Kidney (tissue), 2 donors: ENCODE data around the gene TENT4B.

GRCh38 chr16:47688660-47689224 lies 227.6 kb downstream of the PHKB start:
- PRO-cap = no peak
- RRBS = no CpG with 5 or more reads among the region's 4 CpGs

DNA sequence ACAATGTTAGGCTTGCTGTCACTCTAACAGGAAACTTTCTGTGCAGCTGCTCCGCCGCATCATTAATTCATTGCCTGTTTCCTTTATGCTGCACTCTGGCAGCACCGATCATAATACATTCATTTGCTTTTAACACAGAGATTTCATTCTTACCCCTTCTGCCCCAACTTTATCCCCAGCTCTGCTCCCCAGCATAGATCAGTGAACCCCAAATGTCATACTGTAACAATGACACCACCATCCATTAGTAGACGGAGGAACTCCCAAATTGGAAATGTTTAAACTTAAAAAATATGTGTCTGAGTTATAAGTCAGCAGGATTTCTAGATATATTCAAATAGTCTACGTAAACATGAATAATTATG lies 110.2 kb downstream of the ABCC12 start:
- PRO-cap = no peak
- RRBS = no CpG with 5 or more reads among the region's 5 CpGs

DNA sequence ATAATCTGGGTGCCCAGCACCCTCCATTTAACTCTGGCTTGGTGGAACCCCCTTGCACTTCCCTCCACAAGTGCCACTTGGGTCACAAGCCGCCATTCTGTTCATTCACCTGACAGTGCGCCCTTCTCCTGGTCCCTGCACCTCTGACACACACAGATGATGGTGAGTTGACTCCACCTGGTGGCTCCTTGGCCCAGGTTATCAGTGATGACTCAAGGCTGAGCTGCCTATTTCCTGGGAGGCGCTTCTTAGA lies 83.5 kb downstream of the N4BP1 start:
- PRO-cap = no peak
- RRBS = no CpG with 5 or more reads among the region's 3 CpGs

- PRO-cap = no peak
- RRBS = no CpG with 5 or more reads among the region's 5 CpGs
These were observed 51.8 kb downstream of the N4BP1 start for GRCh38 chr16:48558083-48558607.

- PRO-cap = no peak
- RRBS = no CpG with 5 or more reads among the region's 3 CpGs
These were observed 22.9 kb downstream of the N4BP1 start for GRCh38 chr16:48587151-48587443.

DNA sequence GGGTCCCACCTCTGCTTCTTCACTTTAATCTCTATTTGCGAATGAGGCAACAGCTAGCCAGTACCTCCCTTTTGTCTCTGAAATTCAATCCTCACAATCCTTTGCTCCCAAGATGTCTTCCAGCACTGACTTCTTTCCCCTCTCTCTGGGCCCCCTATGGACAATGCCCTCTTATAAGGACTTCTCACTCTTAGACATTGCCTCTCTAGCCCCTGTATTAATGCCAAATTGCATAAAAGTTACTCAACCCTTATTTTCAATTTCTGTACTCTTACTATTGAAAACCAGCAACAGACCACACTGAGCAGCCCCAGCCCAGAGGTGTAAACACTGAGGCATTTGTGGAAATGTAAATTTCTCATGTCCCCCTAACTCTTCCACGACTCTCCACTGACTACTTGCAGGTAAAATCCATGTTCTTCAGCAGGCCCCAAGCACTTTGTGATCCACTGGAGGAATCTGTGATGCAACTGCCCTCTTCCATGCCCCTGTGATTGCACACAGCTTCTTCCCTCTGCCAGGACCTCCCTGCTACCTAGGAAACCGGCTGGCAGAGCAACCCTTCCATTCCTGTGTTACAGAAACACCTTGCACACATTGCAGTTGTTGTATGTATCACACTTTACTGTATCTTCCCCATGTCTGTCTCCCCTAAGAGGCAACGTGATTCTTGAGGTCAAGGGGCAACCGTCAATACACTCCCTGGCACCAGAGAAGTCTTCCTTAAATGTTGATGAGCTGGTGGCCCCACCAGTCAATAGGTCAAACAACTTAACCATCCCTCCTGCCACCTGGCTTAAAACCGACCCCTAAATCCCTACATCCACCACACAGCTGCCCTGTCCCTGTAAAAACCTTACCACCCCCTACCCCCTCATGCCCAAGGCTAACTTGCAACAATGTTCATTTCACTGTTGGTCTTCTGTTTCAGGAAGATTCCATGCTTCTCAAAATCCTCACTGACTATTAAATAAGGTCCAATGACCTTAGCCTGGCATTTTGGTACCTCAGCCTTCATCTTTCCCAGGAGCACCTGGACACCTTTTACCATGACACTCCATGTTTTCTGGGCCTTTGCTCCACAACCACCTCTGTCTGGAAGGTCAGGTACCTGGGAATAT lies 4.2 kb downstream of the N4BP1 start:
- PRO-cap = no peak
- RRBS = no CpG with 5 or more reads among the region's 6 CpGs

DNA sequence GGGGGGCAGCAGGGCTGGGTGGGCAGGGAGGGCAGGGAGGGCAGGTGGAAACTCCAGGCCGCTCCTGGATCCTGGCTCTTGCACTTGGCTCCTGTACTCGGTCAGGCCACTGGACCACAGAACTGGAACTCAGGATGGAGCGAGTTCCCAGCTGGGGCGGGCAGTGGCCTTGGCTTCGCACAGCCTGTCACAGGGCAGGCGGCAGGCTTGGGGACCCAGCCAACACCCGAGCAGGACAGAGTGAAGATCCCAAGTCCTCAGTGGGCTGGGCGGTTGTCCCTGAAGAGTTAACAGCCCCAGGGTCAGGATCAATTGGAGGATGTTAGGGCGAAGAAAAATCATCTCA lies 22.1 kb downstream of the ZNF423 start:
- PRO-cap = no peak
- RRBS = no CpG with 5 or more reads among the region's 9 CpGs

DNA sequence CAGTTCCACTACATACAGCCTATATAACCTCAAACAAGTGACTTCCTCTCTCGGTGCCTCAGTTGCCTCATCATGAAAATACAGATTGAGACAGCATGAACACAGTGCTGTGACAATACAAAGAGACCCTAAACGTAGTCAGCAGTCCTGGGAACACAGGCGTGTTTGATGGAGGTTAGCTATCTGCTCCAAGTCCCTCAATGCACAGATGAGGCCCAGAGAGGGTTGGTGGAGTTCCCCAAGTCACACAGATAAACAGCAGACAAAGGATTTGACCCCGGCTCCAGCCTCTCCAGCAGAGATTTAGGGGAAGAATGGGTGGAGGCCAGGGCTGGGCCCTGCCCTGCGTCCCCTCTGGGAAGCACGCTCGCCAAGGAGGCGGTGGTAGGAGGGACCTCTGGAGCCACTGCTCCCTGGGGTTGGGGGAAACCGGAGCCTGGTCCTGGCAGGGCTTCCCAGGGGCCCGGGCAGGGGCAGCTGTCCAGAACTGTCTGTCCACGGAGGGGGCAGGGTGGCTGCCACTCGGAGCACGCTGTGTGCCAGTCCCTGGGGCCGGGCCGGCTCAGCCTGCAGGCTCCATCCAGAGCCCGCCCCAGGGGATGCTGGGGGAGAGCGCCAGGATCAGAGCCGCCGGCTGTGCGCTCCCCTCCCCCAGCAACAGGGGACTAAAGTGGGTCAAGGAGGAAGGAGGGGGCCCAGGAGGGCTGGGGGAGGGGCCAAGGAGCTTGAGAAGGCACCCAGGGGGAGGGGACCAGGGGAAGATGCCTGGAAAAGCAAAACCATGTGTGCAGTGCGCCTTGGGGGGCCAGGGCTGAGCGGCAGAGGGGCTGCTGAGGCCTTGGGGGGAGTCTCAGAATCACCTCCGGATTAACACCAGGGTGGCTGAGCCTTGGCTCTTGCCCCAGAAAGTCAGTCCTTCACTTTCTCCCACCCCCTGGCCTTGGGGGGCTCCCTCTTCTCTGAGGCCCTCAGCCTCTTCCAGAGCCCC lies 21.4 kb downstream of the ZNF423 start:
- PRO-cap = no peak
- RRBS = 13% methylated on average over 10 of the region's 23 CpGs

DNA sequence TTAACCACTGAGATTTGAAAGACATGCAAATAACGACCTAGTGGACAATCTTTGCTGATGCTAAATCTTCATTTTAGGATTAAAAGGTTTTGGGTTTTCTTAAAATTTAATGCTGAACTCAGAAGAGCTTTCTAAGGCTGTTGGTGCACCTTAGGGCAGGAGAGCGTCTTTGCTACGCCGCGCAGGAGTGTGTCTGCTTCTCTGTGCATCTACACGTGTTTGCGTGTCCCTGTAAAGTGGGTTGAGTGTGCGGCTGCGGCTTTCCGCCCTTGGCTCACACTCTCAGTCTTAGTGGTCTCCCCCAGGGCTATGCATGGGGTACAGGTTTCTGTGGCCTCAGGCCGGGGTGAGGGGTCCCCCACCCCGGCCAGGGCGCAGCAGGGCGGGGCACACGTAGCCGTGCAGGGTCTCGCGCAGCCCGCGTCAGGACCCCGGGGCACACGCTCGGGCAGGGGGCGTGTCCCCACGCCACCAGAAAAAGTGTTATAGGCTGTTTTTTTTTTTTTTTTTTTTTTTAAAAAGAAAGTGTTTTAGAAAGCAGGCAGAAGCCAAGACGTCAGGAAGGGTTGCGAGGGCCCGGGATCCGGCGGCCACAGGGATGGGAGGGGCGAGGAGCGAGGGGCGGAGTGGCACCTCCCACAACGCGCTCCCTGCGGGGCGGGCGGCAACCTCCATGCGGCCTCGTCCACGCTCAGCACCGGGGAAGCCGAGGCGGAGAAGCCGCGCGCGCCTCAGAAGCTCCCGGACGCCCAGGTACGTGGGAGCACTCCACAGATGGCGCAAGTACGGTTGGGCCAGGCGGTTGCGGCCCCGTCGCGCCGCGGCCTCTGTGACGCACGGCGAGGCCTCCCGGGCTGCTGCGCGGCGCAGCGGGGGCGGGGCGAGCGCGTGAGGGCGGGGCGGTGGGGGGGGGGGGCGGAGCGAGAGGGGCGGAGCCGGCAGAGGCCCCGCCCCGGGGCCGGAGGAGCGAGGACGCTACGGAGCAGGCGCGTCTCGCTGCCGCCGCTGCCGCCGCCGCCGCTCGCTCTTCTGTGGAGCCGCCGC lies at the start of gene TENT4B:
Gene TENT4B (plus strand): TSS at position 1,027 of the 1,044 bp plus-strand sequence.
- PRO-cap = bidirectional peak, plus-strand start at position 694 of the sequence, minus-strand start at position 600 of the sequence; bidirectional peak, plus-strand start at position 941 of the sequence, minus-strand start at position 868 of the sequence
- RRBS = under 1% methylated on average over 34 of the region's 96 CpGs

DNA sequence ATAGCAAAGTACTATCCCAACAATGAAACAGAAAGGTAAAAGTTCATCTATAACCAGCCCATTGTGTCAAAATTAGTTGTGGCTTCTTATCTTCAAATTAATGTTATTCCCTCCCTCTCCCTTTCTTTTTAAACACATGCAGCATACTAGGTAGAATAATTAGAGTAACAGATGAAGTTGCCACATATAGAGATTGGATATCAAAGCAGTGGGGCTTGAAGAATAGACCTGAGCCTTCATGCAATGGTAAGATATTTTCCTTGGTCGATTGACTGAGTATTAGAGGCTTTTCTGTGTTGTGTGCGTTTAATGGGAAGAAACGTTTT lies 41.6 kb upstream of the ADCY7 start:
- PRO-cap = no peak
- RRBS = no CpG with 5 or more reads among the region's 3 CpGs

GRCh38 chr16:50326849-50327511 lies 41.8 kb downstream of the BRD7 start:
- PRO-cap = no peak
- RRBS = no CpG with 5 or more reads among the region's 6 CpGs

DNA sequence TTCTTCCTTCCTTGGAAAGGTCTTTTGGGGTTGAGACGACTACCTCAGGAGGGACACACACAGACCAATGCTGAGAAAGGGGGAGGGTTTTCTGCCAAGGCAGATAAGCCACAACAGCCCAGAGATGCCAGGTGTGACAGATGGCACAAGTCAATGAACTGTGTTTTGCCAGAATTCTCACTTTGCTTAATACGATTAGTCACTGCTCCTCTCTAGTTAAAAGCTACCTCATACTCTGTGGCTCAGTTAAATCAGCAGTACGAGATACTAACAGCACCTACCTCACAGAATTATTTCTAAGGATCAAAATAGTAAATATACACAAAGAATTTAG lies 8.0 kb downstream of the BRD7 start:
- PRO-cap = no peak
- RRBS = no CpG with 5 or more reads among the region's 3 CpGs

DNA sequence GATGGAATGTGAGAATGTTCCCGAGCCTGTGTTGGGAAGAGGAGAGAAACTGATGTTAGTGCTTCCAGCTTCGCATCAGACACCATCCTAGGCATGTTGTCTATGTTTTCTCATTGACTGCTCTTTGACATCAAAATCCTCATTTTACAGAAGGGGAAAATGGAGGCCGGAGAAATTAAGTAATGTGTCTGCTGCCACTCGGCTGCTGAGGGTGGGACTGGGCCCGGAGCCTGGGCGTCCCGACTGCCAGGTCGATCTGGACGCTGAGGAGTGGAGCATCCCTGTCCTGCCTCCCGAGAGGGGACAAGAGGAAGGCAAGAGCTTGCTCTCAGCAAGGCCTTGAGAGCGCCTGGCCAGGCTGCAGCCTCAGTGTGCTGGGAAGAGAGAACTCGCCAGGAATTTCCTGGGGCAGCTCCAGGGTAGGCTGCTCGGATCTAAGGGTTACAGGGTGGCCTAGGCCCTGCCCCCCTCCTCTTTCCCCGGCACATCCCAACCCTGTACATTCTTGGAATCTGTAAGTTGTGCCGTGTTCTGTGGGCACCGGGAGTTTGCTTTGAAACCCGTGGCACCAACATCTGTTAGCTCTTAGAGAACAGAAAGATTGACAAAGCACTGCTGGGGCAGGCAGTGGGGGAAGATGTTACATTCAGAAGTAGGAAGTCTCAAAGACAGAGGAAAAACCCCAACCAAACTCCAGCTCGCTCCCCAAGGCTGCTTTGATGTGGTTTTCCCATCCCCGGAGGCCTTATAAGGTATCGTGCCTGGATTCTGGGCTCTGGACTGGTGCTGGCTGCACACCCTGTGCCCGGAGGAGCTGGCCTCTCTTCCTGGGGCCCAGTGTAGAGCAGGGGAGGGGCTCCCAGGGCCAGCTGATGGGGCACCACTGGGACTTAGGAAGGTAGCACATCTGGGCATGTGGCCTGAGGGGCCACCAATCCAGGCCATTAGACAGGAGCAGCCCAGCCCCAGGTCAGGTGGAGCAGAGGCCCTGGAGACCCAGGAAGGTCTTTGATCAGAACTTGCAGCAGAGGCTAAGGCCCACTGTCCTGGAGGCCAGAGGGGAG lies 55.1 kb downstream of the NKD1 start:
- PRO-cap = no peak
- RRBS = 49% methylated on average over 12 of the region's 21 CpGs

DNA sequence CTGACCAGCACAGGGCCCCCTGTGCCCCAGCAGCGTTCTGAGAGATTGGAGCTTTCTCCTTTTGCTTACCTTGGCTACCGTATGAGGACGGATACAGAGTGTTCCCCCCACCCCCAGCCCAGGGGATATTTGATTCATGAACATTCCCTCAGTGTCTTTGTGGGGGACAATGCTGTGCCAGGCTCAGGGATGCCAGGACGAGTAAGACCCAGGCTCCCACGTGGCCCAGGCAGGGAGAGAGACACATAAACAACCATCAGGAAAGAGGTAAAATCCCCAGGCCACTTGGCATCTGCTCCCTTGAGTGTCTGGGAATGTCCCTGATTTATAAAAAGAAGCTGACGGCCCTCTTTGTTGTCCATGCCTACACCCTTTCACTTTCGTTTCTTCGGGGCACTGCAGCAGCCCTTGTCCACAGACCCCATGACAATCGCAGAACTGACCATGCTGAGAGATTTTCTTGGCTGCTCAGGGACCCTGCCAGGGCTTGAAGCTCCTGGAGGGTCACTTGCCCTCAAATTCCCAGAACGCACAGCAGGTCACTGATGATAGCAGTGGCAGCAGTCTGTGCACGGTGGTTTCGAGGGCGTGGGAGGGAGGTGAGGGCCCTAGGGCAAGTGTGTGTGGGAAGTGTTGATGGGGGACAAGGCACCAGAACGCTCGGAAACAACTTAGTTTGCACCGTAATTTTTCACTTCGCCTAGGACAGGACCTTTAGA lies 4.5 kb downstream of the NOD2 start:
- PRO-cap = no peak
- RRBS = no CpG with 5 or more reads among the region's 17 CpGs

- PRO-cap = no peak
- RRBS = no CpG with 5 or more reads among the region's 12 CpGs
These were observed 6.3 kb downstream of the NOD2 start for GRCh38 chr16:50699678-50700163.

DNA sequence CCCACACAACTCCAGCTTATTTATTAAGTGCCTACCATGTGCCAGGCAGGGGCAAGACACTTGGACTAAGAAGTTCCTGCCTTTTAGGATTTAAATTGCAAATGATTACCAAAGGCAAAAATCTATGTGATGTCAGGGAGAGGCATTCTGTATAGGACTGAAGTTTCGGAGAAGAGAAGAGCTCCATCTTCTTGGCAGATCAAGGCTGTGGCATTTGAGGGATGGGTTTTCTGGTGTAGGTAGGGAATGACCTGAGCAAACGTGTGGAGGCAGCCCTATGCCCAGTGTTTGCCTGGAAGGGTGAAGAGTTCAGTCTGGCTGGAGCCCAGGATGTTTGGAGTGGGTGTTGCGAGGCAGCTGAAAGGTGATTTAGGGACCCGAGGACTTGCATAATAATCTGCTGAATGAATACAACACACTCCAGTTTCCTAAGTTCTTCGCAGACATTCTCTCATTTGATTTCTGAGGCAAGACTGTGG lies 186.1 kb downstream of the CYLD start:
- PRO-cap = no peak
- RRBS = no CpG with 5 or more reads among the region's 5 CpGs

DNA sequence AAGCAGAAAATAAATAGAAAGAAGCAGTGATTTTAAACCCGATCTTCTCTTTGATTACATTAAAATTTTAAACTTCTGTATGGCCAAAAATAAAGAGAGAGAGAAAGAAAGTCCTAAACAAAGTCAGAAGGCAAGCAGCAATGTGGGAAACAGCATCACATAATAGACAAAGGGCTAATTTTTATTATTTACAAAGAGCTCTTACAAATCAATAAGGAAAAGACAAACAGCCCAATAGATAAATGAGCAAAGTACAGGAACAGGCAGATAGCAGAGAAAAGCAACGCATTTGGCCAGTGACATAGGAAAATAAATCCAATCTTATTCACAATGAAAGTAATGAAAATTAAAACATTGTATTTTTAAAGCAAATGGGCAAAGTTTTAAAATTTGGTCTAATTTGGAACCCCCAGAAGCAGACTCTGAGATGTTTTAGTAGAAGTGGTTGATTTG lies 93.1 kb downstream of the SALL1 start:
- PRO-cap = no peak
- RRBS = no CpG with 5 or more reads among the region's 2 CpGs

- PRO-cap = no peak
These were observed 591.9 kb upstream of the SALL1 start for GRCh38 chr16:51742969-51743372.

- PRO-cap = no peak
- RRBS = 2% methylated on average over 13 of the region's 18 CpGs
These were observed 610.9 kb upstream of the SALL1 start for GRCh38 chr16:51761866-51762436.

- PRO-cap = no peak
- RRBS = no CpG with 5 or more reads among the region's 8 CpGs
These were observed 96.8 kb downstream of the TOX3 start for GRCh38 chr16:52449978-52450722.